GM12892 (cell line): ENCODE measurements around the genes GFRA3 and HSPA9.

- RRBS, result 3% methylated on average over 7 of the region's 64 CpGs
Observed at GRCh38 chr5:138274027-138274862, at the start of gene GFRA3. GFRA3 (minus strand) TSS chr5:138274621.

GRCh38 chr5:138316363-138316735 is 15.3 kb downstream of the CDC25C start:
- RRBS, result no CpG with 5 or more reads among the region's 3 CpGs

DNA sequence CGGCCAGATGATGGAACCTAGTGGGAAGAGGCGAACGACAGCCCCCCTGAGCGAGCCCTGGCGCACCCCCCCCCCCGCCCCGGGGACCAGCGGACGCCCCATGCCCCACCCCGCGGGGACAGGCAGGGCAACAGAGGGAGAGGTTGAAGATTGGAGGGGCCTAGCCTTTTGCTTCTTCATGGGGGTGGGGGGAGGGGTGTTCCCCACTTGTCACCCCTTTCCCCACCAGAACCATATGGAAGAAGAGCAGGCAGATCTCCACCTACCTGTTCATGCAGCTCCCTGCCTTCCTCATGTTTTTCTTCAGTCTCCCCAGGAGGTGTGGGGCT is 423 bp downstream of the FAM53C start:
- RRBS, result no CpG with 5 or more reads among the region's 11 CpGs

DNA sequence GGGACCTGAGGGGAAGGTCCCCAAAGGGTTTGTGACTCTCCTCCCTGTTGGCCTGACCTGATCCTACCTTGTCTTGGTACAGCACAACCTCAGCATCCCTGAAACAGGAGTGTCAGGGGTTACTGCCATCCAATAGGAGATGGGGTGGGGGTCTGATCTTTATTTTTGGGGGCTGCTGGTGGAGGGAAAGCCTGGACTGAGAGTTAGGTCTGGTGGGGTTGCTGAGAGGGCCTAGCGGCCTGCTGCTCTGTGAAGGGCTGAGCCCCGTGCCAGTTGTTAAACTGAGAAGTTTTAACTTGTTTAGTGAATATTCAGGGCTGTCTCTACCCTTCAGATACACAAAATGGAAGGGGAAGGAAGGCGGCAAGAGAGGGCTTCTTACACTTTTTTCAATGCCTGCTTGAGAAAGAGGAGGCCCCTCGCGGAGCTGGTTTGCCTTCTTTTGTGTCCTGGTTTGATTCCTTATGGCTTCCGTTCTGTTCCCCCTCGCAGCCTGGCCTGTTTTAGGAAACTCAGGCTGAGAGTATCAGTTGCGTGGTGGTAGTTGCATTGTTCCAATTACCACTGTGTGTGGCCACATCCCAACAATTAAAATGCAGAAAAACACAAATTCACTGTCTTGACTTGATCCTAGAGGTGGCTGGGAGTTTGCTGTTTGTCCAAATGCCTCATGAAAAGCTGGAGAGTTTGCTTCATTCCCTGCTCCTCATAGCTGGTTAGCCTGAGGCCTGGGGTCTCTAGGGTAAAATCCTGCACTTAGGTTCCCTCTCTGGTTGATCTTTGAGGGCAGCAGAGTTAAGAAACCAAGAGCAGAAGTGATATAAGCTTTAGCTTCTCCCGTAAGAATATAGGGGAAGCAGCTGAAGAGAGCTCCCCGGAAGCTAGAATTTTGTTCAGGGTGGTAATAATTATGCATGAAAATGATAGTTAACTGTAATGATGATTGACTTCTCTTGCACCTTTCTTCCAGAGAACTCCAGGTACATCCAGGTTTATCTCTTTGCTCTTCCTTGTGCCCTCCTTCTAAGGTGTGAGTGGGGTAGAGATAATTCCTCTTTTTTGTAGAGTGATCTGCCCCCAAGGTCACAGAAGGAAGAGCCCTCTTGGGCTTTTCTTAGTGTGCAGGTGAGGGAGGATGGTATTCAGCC is 1.2 kb downstream of the FAM53C start:
- RRBS, result no CpG with 5 or more reads among the region's 10 CpGs

- RRBS, result no CpG with 5 or more reads among the region's 6 CpGs
Observed at GRCh38 chr5:138354319-138354824, 1.9 kb downstream of the KDM3B start.

DNA sequence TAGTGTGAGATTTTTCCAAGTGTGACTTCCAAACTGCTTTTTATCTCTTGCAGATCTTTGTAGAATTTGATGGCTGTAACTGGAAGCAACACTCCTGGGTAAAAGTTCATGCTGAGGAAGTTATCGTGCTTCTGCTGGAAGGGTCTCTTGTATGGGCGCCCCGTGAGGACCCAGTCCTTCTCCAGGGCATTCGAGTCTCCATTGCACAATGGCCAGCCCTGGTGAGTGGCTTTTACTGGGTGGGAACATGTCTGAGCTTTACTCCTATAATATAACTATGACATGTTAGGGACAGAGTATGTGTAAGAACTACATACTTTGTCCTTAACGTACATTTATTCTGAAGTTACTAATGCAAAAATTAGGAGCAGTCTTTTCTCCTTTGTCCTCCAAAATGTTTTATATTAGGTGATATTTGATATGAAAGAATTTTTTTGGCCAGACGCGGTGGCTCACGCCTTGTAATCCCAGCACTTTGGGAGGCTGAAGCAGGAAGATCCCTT is 20.2 kb downstream of the KDM3B start:
- RRBS, result no CpG with 5 or more reads among the region's 8 CpGs

DNA sequence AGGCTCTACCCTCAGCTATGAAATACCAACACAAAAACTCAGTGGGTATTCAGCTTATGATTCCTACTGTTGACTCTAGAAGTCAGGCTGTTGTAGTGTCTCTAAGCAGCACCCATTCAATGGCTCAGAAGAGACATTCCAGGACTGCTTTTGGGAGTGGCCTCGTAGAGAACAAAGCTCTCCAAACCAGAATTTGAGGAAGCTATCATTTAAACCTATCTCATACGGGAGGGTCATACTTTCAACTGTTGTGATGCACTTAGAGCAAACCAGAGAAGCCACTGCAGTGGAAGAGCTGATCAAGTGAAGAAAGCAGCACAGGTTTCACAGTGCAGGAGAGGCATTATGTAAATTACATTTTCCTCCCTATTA is 34.0 kb downstream of the ETF1 start:
- RRBS, result no CpG with 5 or more reads among the region's 2 CpGs

DNA sequence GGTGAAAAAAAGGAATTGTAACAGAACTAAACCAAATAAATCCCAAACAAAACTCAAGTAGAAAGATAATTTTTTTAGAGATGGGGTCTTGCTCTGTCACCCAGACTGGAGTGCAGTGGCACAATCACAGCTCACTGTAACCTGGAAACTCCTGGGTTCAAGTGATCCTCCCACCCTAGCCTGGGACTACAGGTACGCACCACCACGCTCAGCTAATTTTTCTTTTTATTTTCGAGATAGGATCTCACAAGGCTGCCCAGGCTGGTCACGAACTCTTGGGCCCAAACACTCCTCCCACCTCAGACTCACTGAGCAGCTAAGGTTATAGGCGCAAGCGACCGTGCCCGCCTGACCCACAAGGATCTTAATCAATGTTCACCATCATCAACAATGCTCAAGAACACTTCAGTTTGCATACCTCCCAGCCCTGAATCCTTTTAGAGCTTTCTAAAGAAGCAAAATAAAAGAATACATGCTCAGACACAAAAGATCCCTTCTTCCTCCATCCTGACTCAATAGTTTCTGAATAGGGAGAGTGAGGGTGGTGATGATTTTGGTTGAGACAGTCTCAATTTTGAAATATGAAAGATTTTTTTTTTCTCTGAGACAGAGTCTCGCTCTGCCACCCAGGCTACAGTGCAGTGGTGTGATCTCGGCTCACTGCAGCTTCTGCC is 13.2 kb downstream of the ETF1 start:
- RRBS, result no CpG with 5 or more reads among the region's 10 CpGs

DNA sequence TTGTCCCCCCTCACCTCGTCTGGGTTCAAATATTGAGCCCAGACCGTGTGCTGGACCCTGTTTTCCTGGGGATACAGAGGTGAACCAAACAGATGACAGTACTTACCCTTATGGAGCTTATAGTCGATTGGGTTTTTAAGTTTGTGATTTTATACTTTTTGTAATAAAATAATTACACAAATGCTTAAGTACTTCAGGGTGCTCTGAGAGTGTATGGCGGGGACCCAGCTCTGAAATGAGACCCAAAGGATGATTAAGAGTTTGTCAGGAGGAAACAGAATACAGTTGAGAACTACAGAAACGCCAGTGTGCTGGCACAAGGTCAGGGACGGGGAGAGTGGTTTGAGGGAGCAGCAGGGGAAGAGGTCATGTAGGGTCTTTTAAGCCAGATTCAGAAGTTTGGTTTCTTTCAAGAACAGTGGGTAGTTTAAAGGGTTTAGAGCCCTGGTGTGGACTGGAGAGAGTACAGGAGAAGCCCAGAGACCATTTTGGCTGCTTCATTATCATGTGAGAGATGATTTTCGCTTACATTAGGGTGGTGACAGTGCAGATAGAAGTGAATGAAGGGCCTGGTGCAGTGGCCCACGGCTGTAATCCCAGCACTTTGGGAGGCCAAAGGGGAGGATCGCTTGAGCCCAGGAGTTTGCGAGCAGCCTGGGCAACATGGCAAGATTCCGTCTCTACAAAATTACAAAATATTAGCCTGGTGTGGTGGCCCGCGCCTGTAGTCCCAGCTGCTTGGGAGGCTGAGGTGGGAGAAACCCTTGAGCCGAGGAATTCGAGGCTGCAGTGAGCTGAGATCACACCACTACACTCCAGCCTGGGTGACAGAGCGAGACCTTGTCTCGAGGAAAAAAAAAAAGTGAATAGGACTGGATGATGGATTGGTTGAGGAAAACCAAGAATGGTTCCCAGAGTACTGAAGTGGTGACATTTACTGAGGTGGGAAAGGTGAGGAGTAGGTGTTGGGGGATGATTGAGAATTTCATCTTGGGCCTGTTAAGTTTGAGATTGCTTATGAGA is 1.3 kb upstream of the ETF1 start:
- RRBS, result no CpG with 5 or more reads among the region's 17 CpGs

- RRBS, result no CpG with 5 or more reads among the region's 14 CpGs
Observed at GRCh38 chr5:138552703-138553650, 9.9 kb upstream of the ETF1 start.

DNA sequence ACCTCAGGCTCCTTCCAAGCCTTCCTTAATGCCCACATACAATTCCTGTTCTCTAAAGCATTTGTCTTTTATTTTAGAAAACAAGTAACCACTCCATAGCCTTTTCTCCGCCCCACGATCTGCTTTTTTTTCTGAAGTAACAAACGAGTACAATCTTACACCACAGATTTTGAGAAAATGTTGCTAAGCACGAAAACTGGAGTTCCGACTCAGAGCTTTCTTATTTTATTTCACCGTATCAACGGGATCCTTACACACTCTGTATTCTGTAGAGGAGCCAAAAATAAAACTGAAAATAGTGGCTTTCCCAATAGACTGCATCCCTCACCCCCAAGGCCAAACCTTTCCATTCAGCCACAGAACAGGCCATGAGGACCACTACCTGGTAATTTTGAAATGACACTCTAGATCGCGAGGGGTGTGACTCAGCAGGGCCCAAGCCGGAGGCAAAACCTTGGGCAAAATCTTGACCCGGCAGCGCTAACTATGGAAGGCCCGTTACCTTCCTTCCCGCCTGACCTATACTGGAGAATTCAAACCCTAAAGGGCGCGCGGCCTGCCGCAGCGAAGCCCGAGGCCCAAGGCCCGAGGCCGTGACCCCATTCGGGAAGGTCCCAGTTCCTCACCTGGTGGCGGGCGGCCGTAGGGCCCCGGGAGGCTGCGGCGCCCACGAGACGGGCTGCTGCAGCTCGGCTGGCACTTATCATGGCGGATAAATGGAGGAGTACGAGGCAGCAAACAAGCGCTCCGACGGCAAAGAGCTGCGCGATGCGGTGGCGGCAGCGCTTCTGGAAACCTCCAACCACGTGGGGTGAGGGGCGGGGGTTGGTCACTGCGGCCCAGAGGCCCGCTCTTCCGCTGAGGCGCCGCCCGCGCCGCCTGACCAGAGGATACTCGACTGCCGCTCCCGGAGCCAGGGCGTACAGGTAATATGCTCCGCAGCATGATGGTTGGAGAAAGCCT is at the start of gene HSPA9:
HSPA9 (minus strand) TSS at position 790 of the 963 bp plus-strand sequence.
- RRBS, result under 1% methylated on average over 3 of the region's 57 CpGs

GRCh38 chr5:138610476-138611253 is 35.5 kb upstream of the HSPA9 start:
- RRBS, result no CpG with 5 or more reads among the region's 17 CpGs

GRCh38 chr5:138753533-138754613 is 648 bp downstream of the CTNNA1 start:
- RRBS, result 1% methylated on average over 33 of the region's 96 CpGs

- RRBS, result no CpG with 5 or more reads among the region's 5 CpGs
Observed at GRCh38 chr5:138901416-138902263, 26.5 kb upstream of the LRRTM2 start.

GRCh38 chr5:139276969-139277776 is 16.4 kb upstream of the MATR3 start:
- RRBS, result no CpG with 5 or more reads among the region's 6 CpGs

GRCh38 chr5:139302807-139303422 is 9.4 kb downstream of the MATR3 start:
- RRBS, result no CpG with 5 or more reads among the region's 10 CpGs

DNA sequence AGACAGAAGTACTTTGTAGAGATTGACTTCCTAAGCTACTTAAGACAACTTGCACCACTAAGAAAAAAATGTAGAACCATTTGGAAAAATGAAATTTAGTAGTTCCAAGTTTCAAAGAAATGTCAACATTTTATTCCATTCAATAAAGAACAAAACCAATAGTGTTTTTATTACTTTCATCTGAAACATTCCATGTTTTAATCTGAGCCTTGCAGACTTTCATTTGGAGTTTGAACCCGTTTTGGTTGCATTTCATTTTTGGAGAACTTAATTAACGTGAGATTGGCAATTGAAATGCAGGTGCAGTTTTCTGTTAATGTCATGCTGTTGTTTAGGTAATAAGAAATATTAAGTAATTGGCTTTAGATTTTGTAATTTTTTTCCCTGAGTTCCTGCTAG is 12.0 kb upstream of the PAIP2 start:
- RRBS, result no CpG with 5 or more reads among the region's 2 CpGs

DNA sequence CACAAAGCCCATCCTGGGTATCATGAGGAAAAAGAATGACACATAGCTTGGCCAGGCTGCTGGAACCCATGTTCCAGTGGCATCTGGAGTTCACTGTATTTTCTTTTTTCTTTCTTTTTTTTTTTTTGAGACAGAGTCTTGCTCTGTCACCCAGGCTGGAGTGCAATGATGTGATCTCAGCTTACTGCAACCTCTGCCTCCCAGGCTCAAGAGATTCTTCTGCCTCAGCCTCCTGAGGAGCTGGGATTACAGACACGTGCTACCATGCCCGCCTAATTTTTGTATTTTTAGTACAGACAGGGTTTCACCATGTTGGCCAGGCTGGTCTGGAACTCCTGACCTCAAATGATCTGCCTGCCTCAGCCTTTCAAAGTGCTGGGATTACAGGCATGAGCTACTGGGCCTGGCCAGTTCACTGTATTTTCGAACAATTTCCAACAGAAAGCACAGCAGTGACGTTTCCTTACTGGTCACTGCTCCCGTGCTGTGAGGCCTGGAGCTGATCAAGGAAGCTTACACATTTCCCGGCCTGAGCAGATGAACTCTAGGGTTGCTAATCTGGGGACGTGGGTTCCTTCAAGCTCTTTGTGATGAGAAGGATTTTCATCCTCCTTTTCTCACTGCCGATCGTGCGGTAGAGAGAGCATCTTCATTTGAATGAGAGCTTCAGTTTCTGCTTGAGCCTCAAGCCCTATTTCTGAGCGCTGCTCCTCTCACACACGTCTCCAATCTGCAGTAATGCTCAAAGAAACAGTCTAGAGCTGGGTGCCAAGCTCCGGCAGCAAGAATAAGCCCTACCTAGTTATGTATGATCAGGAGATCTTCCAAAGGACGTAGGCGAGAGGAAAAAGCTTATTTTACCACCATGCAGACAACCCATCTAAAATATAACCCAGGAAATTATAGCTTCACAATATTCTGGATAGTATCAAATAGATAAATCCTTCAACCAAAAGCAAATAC is 7.1 kb upstream of the SPATA24 start:
- RRBS, result no CpG with 5 or more reads among the region's 15 CpGs

GRCh38 chr5:139454671-139455503 is 7.7 kb downstream of the ECSCR start:
- RRBS, result no CpG with 5 or more reads among the region's 14 CpGs

GRCh38 chr5:139530931-139531685 is 30.0 kb upstream of the UBE2D2 start:
- RRBS, result no CpG with 5 or more reads among the region's 9 CpGs